Esophagus squamous epithelium (tissue), 4 donors: ENCODE measurements around the genes CLEC12A, STYK1 and ETV6.

DNA sequence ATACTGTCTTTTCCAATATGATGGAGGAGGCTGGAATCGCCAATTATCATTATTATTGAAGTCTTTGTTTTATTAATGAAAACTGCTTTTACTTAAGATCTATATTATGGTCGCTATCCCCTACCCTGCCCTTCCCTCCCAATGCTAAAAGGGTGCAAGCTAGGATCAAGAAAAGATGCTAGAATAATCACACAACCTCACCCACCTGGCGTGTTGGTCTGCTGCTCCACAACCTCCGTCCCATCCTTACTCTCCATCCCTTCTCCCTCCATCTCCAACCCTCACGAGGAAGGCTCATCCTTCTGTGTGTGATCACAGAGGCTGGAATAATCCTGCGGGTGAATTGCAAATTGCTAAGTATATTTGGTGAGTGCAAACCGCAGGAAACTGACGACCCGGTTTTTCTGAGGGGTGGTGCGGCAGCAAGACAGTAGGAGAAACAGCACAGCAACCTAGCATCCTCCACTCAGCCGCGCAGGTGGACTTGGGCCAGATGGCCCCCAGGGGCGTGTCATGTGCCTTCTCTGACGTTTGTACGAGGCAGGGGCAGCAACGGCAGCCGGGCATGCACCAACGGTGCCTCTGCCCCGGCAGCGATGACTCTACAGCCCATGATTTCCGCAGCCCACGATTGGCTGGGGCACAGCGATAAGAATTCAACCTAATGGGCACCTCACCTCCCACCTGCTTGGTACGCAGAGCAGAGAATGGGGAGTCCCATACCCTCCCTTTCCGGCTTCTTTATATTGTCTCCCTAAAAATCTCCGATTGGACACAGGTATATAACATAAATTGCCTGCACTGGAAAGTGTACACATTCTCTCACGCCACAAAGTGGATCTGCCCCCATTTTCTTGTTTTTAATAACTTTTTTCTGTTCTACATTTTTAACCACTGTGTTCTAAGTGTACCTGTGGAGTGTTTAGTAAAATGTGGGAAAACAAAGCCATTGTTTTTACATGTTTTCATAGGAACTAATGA, 11.0 kb upstream of the CLEC2A start:
- PRO-cap = no peak
- RAMPAGE, long total RNA, 4 experiments = no peak in any of the 4 experiments

DNA sequence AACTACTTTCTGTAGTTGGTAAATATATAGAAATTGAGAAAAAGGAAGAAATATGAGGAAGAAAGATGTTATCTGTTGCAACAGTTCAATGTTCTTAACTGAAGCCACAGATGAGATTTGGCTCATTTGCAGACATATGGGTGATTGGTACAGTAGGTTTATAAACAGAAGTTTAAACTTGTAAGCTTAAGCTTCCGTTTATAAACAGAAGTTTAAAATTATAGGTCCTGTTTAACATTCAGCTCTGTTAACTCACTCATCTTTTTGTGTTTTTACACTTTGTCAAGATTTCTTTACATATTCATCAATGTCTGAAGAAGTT, at the start of gene CLEC12A:
Gene CLEC12A, plus strand, starts transcription at position 120 of the 322 bp plus-strand sequence.
- PRO-cap = unidirectional peak, plus-strand start at position 125 of the sequence
- RAMPAGE, long total RNA, 4 experiments = start-site peak on the plus strand in 1 of 4 experiments, centred at position 122 of the sequence, 13 reads per replicate

GRCh38 chr12:10069013-10069479, 29.7 kb downstream of the CLEC1A start:
- PRO-cap = unidirectional peak, minus-strand start at chr12:10069345
- RAMPAGE, long total RNA, 4 experiments = no peak in any of the 4 experiments

GRCh38 chr12:10130963-10131595, 1.1 kb upstream of the CLEC7A start:
- PRO-cap = no peak
- RAMPAGE, long total RNA, 4 experiments = no peak in any of the 4 experiments

GRCh38 chr12:10154123-10154586, 17.8 kb downstream of the OLR1 start:
- PRO-cap = no peak
- RAMPAGE, long total RNA, 4 experiments = no peak in any of the 4 experiments

- PRO-cap = unidirectional peak, minus-strand start at chr12:10167663
- RAMPAGE, long total RNA, 4 experiments = no peak in any of the 4 experiments
These were observed 4.3 kb downstream of the OLR1 start for GRCh38 chr12:10167411-10168213.

GRCh38 chr12:10213140-10214202, 794 bp downstream of the GABARAPL1 start:
- PRO-cap = bidirectional peak, plus-strand start at chr12:10213429, minus-strand start at chr12:10213519; bidirectional peak, plus-strand start at chr12:10213744, minus-strand start at chr12:10213663; bidirectional peak, plus-strand start at chr12:10213834, minus-strand start at chr12:10213831; bidirectional peak, plus-strand start at chr12:10214097, minus-strand start at chr12:10213997
- RAMPAGE, long total RNA, 4 experiments = no peak in any of the 4 experiments

- PRO-cap = unidirectional peak, minus-strand start at chr12:10214282
- RAMPAGE, long total RNA, 4 experiments = no peak in any of the 4 experiments
These were observed 1.5 kb downstream of the GABARAPL1 start for GRCh38 chr12:10214203-10214544.

GRCh38 chr12:10613799-10614176, 379 bp upstream of the MAGOHB start:
- PRO-cap = no peak
- RAMPAGE, long total RNA, 4 experiments = no peak in any of the 4 experiments

DNA sequence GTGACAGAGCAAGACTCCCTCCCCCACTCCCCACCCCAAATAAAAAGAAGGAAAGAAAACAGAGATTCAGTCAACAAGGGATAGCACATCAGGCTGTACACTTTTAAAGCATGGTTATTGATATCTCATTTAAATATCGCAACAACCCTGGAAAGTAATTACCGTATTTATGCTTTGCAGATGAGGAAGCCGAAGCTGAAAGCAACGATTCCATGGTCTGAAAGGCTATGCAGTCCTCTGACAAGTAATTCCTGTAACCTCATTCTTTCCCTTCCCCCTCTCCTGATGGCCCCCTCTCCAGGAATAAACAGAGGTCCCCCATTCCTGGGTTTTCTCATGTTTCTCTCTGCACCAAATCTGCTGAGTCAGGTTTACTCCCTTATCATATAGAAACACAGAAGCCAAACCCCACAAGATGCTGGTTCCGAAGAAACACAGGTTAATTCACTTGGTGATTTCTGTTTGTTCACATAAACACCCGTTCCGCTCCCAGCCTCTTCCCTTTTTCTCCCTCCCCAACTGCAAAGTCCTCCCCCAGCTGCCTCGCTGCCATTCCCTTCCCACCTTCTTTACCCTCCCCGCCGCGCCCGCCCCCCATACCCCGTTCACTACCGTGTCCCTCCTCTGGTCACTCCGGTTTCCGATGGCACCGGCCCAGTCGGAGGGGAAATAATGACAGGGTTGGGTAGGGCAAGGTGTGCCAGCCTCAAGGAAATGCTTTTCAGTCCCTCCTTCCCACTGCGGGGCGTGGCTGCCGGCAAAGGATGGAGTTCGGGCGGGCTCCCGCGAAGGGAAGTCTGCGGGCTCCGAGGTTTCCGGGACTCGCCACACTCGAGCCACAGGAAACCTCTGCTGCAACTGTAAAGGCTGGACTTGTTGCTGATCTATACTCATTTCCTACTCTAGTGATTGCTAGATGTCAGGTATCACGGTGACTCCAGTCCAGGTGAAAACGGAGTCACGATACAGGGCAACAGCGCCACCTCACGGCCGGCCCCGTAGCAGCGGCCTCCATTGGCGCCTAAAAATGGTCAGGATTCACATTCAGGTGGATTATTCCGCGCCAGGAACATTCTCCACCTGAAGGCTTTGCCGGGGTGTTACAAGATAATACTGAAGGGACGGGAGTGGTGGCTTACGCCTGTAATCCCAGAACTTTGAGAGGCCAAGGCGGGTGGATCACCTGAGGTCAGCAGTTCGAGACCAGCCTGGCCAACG, at the start of gene STYK1:
Gene STYK1, minus strand, starts transcription at position 699 of the 1,218 bp plus-strand sequence.
- PRO-cap = bidirectional peak, plus-strand start at position 738 of the sequence, minus-strand start at position 645 of the sequence; unidirectional peak, minus-strand start at position 899 of the sequence
- RAMPAGE, long total RNA, 4 experiments = start-site peak on the minus strand in 3 of 4 experiments, centred at positions 646 to 773 of the sequence, 20 to 35 reads per replicate

DNA sequence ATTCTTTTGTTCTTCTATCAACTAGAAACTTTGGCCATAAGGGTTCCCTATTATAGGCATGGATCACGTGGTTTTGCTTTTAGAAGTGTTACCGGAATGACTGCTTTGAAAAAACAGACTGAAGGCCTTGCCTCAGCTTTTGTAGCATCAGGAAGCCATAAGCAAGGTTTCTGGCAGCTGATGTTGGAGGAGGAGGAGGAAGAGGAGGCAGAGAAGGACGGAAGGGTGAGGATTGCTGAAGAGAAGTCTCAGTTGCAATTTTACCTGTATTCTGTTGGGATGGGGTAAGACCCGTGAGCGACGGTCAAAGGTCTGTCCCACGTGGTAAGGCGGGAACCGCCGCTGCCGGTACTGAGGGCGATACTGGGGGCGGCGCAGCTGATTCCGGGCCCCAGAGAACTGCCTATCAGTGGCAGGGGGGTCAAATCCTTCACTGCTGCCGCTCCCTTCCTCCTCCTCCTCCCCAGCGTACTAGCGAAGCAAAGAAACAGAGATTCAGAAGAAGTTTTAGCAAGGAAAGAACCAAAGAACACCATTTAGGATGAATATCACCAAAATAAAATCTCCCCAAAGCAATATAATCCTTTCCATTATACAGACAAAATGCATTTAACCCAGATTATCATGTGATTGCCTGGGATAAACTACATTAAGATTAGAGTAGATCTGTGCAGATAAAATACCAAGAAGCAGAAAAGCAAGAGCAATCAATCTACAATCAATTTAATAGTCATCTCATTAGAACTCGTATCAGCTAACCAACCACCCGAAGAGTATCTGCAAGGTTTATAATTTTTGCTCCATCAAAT, 13.3 kb downstream of the YBX3 start:
- PRO-cap = no peak
- RAMPAGE, long total RNA, 4 experiments = start-site peak on the minus strand in 1 of 4 experiments, centred at position 286 of the sequence, 66 reads per replicate

- PRO-cap = bidirectional peak, plus-strand start at chr12:10722117, minus-strand start at chr12:10721806
- RAMPAGE, long total RNA, 4 experiments = no peak in any of the 4 experiments
These were observed 1.3 kb downstream of the YBX3 start for GRCh38 chr12:10721867-10722264.

- PRO-cap = no peak
- RAMPAGE, long total RNA, 4 experiments = no peak in any of the 4 experiments
These were observed 12.7 kb downstream of the PRB4 start for GRCh38 chr12:11297484-11297952.

DNA sequence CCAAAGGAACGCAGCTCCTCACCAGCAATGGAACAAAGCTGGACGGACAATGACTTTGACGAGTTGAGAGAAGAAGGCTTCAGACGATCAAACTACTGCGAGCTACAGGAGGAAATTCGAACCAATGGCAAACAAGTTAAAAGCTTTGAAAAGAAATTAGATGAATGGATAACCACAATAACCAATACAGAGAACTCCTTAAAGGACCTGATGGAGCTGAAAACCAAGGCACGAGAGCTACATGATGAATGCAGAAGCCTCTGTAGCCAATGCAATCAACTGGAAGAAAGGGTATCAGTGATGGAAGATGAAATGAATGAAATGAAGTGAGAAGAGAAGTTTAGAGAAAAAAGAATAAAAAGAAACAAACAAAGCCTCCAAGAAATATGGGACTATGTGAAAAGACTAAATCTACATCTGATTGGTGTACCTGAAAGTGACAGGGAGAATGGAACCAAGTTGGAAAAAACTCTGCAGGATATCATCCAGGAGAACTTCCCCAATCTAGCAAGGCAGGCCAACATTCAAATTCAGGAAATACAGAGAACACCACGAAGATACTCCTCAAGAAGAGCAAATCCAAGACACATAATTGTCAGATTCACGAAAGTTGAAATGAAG, 5.2 kb upstream of the PRB4 start:
- PRO-cap = no peak
- RAMPAGE, long total RNA, 4 experiments = no peak in any of the 4 experiments

DNA sequence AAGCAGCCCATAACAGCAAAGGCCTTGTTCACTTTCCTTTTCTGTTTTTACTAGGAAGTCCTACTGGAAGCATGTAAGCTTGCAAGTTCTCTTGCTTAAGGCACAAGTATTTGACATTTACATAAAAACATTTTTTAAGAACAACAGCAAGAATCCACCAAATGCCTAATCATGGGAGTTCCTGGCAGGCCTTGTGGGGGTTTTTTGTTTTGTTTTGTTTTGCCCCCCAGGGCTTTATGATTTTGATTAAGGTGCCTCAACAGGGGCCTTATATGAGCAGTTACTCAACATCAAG, 50.7 kb upstream of the PRB2 start:
- PRO-cap = no peak
- RAMPAGE, long total RNA, 4 experiments = no peak in any of the 4 experiments

GRCh38 chr12:11545144-11546145, 104.0 kb upstream of the ETV6 start:
- PRO-cap = unidirectional peak, plus-strand start at chr12:11545965
- RAMPAGE, long total RNA, 4 experiments = no peak in any of the 4 experiments

GRCh38 chr12:11623169-11623696, 26.2 kb upstream of the ETV6 start:
- PRO-cap = no peak
- RAMPAGE, long total RNA, 4 experiments = no peak in any of the 4 experiments

- PRO-cap = no peak
- RAMPAGE, long total RNA, 4 experiments = no peak in any of the 4 experiments
These were observed 11.0 kb upstream of the ETV6 start for GRCh38 chr12:11638386-11638939.

GRCh38 chr12:11649489-11650361, at the start of gene ETV6:
Gene ETV6, plus strand, starts transcription at chr12:11649674.
- PRO-cap = bidirectional peak, plus-strand start at chr12:11649619, minus-strand start at chr12:11649564; bidirectional peak, plus-strand start at chr12:11649765, minus-strand start at chr12:11649687; unidirectional peak, minus-strand start at chr12:11650279
- RAMPAGE, long total RNA, 4 experiments = start-site peak on the plus strand in 1 of 4 experiments, at chr12:11649964-11650031 at its widest, 20 reads per replicate

- PRO-cap = no peak
- RAMPAGE, long total RNA, 4 experiments = no peak in any of the 4 experiments
These were observed 812 bp downstream of the ETV6 start for GRCh38 chr12:11650362-11650610.